HGPS cell (cell line): ENCODE results near the genes CIAPIN1 and DRC7.

- RRBS = 93% methylated on average over 3 of the region's 14 CpGs
These were observed 28.6 kb downstream of the CPNE2 start for GRCh38 chr16:57120740-57121533.

DNA sequence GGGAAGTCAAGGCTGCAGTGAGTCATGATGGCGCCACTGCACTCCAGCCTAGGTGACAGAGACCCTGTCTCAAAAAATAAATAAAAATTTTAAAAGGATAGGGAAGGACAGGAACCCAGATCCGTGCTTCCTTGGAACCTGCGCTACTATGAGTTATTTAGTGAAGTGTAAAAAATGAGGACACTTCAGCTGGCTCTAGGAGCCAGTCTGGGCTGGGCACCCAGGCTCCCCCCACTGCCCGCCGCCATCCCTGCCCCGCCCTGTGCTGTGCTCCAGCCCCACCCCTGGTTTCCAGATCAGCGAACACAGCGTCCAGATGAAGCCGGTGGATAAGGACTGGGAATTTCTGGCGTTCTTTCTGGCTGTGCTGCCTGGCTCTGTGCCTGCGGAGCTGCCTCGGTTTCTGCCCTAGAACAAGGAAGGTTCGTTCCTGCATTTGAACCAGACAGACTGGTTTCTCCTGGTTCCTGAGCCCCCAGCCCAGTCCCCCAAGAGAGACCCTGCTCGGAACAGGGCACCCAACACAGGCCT, 18.5 kb downstream of the PLLP start:
- RRBS = no CpG with 5 or more reads among the region's 14 CpGs

DNA sequence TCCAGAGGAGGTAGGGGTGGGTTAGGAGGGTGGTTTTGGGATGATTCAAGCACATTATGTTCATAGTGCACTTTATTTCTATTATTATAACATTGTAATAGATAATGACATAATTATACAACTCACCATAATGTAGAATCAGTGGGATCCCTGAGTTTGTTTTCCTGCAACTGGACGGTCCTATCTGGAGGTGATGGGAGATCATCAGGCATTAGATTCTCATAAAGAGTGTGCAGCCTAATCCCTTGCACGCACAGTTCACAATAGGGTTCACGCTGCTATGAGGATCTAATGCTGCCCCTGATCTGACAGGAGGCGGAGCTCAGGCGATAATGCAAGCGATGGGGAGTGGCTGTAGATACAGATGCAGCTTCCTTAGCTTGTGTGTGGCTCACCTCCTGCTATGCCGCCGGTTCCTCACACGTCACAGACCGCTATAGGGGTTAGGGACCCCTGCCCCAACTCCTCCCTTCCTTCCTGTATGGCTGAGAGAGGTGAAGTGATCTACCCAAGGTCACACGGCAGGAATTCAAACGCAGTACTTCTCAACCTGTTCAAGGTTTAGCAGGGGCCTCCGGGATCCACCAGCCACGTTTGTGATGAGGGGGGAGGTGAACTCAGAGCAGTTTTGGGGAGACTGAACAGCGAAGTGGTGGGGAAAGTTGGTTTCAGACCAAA, 13.3 kb upstream of the PLLP start:
- RRBS = no CpG with 5 or more reads among the region's 15 CpGs

GRCh38 chr16:57446425-57447614, at the start of gene CIAPIN1:
TSS of gene CIAPIN1 (minus strand) at chr16:57447385.
- RRBS = 2% methylated on average over 45 of the region's 74 CpGs

- RRBS = no CpG with 5 or more reads among the region's 3 CpGs
These were observed 4.4 kb upstream of the POLR2C start for GRCh38 chr16:57458054-57458427.

- RRBS = no CpG with 5 or more reads among the region's 10 CpGs
These were observed 8.2 kb downstream of the POLR2C start for GRCh38 chr16:57470491-57471281.

DNA sequence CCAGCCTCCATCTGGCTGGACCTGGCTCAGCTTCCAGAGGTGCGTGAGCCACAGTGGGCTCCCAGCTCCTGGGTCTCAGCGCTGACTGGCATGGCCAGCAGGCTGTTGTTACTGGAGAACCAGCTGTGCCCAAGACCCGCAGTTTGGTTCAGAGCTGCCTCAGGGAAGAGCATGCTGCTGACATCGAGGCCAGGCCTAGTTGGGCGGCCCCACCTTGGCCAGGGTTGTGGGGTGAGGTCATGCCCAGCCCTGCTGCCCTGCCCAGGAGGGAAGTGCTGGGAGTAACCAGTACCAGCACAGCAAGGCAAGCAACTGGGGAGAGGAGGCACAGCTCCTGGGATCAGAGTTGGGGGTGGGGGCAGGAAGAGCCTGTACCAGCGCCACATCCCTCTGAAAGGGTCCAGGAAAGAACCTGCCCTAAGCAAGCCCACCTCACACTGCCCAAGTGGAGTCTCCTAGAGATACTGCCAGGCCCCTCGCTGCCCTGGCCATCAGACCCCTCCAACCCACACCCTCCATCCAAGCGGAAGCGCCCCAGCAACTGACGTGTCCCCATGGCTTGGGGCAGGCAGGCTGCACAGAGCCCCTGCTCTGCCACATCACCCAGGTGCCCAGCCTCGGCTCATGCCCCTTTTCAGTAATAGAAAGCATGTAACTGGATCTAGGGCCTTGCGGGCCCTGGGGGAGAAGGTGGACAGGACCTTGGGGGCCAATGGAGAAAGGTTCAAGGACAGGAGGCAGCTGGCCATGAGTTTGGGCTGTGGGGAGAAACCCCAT, 1.0 kb downstream of the DOK4 start:
- RRBS = no CpG with 5 or more reads among the region's 12 CpGs

- RRBS = 2% methylated on average over 8 of the region's 43 CpGs
These were observed 473 bp upstream of the CCDC102A start for GRCh38 chr16:57536677-57537410.

- RRBS = no CpG with 5 or more reads among the region's 4 CpGs
These were observed 35.4 kb downstream of the ADGRG5 start for GRCh38 chr16:57577708-57578300.

DNA sequence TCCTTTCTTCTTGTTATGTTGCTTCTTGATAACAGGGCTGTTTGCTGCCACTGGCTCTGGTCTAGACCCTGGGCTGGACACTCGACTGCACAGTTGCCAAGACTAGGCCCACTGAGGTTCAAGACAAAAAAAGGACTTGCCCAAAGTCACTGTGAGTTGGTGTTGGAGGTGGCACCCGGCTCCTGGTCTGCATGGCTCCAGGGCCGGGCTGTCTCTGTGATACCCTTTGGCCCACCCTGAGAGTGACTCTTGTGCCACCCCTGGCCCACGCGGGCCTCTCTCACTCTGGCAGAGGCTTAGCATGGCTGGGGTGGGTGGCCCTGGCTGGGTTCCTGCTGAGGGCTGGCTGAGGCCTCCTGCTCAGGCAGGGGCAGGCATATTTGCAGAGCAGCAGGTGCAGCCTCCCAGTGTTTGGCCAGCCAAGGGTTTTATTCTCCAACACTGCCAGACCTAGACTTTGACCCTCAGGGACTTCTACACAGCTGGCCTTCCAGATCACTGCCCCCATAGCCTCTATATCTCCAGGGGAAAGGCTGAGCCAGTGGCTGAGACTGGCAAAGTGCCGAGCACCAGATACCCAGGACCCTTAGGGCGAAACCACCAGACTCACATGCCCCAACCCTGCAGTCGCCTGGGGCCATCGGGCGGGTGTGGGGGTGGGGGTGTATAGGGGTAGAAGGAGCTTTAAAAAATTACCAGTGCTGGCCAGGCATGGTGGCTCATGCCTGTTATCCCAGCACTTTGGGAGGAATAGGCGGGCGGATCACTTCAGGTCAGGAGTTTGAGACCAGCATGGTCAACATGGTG, 21.5 kb upstream of the ADGRG1 start:
- RRBS = no CpG with 5 or more reads among the region's 12 CpGs

DNA sequence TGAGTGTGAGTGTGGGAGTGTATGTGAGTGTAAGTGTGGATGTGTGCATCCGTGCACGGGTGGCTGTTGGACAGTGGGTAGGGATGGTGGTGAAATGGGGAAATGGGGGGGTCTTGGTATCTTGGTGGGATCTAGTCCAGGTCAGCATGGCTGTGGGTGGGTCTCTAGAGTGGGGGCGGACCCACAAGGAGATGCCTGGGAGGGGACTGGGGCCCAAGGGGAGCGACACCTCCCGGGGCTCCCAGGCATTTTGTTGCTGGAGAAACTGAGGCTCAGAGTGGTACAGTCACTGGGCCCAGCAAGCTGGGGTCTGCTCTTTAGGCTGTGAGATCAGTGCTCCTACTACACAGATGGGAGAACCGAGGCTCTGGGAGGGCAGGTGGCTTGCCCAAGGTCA, 633 bp downstream of the ADGRG1 start:
- RRBS = no CpG with 5 or more reads among the region's 6 CpGs

- RRBS = 6% methylated on average over 1 of the region's 9 CpGs
These were observed 9.0 kb downstream of the ADGRG1 start for GRCh38 chr16:57637360-57637853.

DNA sequence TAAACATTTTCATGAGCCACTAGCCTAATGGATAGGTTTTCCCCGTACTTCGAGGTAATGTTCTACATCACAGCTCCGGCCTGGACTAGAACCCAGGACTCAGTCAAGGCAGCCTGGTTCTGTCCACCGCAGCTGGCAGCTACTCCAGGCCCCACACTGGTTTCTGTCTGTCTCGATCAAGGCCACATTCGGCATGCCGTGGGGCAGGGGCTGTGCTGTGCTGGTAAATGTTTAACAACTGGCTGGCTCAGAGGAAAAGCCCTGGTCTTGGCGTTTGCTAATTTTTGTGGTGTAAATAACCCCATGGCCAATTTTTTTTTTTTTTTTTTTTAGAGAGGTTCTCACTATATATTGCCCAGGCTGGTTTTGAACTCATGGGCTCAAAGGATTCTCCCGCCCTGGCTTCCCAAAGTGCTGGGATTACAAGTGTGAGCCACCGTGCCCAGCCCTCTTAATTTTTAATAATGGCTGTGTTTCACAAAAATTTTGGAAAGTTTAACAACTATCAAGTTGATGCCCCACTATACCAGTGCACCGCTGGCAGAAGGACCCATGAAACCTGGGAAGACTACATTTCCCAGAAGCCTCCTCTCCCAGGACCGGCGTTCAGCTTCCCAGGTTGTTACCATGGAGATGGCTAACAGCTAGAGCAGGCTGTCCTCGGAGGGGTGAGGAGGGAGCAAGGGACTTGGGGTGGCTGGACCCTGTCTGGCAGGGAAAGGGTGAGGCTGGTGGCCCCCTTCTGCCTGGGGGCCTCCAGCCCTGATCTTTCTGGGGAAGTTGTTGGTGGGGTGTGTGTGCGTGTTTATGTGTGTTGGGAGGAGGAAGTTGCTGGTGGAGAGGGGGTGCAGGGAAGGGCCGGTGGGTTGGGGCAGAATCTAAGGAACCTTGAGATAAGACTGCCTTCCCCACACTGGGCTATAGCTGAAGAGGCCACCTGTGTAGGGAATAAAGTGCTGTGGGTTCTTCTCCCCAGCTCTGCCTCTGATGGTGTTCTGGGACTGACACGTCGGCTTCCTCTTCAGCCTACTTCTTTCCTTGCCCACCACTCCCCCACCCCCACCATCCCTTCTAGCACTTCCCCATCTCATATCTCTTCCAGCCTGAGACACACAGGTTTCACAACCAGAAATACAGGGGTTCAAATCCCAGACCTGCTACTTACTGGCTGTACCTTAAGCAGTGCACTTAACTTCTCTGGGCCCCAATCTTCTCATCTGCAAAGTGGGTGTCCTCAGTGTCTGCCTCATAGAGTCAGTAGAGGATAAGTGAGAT, at the start of gene DRC7:
DRC7 (plus strand) TSS at position 622 of the 1,275 bp plus-strand sequence.
- RRBS = no CpG with 5 or more reads among the region's 18 CpGs

DNA sequence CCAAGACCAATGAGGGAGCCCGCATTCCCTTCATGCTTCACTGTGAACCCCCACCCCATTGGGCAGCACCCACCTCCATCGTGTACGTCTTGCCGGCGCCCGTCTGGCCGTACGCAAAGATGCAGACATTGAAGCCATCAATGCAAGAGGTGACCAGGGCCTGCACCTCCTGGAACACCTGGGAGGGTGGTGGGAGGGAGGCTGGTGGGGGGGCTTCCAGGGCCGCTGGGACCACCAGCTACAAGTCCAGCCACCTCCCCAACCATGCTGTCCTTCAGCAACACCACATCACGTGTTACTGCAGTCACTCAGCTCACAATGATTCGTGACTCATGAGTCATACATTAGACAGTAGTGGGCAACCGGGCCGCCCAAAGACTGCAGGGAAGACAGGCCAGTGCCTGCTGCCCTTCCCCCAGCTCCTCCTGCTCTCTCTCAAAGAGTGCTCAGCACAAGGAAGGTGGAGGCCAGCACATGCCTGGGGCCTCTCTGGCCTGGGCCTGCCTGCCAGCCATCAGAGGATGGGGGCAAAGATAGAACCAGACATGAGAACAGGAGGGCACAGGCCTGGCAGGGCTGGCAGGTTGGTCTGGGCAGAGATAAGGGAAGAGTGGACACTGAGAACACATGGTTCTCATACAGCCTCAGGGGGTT, 28.6 kb downstream of the KATNB1 start:
- RRBS = no CpG with 5 or more reads among the region's 13 CpGs

- RRBS = 86% methylated on average over 19 of the region's 49 CpGs
These were observed 4.6 kb downstream of the KIFC3 start for GRCh38 chr16:57797489-57798381.

DNA sequence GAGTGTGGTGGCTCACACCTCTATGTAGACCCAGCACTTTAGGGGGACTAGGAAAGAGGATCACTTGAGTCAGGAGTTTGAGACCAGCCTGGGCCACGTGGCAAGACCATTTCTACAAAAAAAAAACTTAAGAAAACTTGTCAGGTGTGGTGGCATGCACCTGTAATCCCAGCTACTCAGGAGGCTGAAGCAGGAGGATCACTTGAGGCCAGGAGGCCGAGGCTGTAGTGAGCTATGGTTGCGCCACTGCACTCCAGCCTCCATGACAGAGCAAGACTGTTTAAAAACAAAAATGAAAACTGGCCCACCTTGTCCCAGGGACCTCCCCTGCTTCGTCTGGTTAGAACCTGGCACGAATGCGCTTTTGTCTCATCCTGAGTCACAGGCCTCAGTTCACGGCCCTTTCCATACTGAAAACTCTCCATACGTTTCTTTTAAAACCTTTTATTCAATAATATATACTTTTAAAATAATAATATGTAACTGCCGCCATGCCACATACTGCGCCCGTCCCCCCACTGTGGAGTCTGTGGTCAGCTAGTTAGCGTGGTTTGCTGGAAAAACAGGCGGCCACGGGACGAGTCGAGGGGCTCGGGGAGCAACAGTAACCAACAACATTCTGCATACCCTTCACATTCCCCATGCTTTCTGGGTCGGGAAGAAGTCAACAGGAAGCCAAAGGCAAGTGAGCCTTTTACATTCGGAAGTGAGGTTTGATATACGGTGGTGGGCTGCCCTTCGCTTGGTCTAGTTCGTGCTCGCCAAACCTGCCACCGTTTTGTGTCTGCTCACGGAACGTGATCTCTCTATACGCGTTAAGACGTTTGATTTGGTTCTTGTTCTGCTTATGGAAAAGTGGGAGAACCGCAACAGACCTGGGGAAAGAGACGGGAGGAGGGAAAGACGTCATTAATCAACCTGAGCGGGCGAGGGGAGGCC, 28.6 kb upstream of the CFAP20 start:
- RRBS = no CpG with 5 or more reads among the region's 34 CpGs

DNA sequence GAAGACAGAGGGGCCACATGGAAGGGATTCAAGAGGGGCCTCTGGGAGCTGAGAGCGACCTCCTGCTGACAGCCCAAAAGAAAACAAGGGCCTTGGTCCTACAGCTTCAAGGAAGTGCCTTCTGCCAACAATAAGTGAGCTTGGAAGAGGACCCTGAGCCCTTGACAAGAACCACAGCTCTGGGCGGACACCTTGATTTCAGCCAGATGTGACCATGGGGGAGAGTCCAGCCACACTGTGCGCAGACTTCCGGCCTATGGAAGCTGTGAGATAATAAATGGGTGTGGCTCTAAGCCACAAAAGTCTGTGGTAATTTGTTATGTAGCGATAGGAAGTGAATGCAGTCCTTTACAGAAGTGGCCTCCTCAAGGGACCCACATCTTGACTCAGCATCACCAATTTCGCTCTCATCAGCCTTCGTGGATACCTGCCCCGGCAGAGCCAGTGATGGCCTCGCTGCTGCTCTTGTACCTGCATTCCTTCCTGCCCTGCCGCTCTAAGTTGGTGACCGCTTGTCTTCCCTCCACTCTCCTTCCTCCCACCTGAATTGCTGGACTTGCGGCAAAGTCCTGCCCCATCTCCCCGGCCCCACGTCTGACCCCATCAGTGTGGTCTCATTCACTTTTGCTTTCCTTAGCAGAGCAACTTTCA, 15.8 kb downstream of the CCDC113 start:
- RRBS = no CpG with 5 or more reads among the region's 14 CpGs

- RRBS = no CpG with 5 or more reads among the region's 4 CpGs
These were observed 36.7 kb upstream of the PRSS54 start for GRCh38 chr16:58331477-58331883.

GRCh38 chr16:58409325-58409844, 17.1 kb downstream of the GINS3 start:
- RRBS = no CpG with 5 or more reads among the region's 5 CpGs

- RRBS = no CpG with 5 or more reads among the region's 5 CpGs
These were observed 4.3 kb downstream of the SETD6 start for GRCh38 chr16:58519214-58520392.